ENCODE measurements around a stretch of chr7.

DNA sequence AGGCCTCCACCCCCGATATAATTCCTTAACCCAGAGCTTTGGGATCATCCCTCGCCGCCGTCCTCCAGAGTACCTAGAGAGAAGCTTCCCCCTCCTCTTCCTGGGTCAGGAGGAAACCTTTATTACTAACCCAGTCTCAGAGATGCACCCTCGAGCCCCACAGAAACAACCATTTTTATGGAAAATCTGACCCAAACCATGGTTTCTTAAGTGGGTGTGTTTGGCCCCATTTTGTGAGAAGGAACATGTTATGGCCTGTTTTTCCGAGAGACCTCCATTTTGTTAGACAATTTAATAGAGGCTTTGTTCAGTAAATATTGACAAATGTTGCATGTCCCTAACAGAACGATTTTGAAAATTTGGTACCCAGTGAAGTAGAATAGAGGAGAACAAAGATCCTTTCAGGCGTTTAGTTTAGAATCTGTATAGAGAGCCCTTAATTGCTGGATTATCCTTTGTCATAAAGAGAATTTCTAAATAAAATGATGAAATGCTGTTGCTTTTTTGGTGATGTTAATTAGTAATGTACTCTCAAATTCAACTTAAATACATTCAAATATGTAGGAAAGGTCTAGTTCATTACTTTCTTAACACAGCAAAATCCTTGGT, 1.1 kb downstream of the LUC7L2 start:
- RRBS: no CpG with 5 or more reads among the region's 8 CpGs

- RRBS: no CpG with 5 or more reads among the region's 13 CpGs
These were observed 61.0 kb downstream of the KLRG2 start for GRCh38 chr7:139422075-139423313.

DNA sequence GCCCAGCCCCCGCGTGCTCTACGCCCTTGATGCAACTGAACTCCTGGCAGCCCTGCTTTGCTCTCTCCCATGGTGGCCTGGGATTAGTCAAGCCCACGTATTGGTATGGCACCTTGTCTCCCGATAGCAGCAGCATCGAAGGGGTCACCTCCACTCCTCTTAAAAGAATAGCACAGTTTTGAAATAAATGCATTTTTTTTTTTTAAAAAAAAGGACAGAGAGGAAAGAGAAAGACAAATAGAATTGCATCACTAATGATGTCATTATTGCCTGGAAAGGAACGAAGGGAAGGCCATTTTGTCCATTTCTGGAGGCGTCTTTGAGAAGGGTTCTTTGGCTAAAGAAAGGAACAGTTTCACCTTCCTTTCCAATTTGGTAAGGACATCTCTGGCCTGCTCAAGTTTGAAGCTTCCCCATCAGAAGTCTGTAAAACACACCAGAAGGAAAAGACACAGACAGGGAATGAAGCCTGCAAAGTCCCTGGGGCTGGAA, 43.8 kb downstream of the CLEC2L start:
- RRBS: no CpG with 5 or more reads among the region's 8 CpGs

- RRBS: 89% methylated on average over 6 of the region's 17 CpGs
These were observed 47.3 kb downstream of the CLEC2L start for GRCh38 chr7:139570567-139571369.

- RRBS: no CpG with 5 or more reads among the region's 9 CpGs
These were observed 65.1 kb downstream of the CLEC2L start for GRCh38 chr7:139588448-139589208.

- RRBS: no CpG with 5 or more reads among the region's 4 CpGs
These were observed 108.0 kb downstream of the CLEC2L start for GRCh38 chr7:139631497-139631934.

DNA sequence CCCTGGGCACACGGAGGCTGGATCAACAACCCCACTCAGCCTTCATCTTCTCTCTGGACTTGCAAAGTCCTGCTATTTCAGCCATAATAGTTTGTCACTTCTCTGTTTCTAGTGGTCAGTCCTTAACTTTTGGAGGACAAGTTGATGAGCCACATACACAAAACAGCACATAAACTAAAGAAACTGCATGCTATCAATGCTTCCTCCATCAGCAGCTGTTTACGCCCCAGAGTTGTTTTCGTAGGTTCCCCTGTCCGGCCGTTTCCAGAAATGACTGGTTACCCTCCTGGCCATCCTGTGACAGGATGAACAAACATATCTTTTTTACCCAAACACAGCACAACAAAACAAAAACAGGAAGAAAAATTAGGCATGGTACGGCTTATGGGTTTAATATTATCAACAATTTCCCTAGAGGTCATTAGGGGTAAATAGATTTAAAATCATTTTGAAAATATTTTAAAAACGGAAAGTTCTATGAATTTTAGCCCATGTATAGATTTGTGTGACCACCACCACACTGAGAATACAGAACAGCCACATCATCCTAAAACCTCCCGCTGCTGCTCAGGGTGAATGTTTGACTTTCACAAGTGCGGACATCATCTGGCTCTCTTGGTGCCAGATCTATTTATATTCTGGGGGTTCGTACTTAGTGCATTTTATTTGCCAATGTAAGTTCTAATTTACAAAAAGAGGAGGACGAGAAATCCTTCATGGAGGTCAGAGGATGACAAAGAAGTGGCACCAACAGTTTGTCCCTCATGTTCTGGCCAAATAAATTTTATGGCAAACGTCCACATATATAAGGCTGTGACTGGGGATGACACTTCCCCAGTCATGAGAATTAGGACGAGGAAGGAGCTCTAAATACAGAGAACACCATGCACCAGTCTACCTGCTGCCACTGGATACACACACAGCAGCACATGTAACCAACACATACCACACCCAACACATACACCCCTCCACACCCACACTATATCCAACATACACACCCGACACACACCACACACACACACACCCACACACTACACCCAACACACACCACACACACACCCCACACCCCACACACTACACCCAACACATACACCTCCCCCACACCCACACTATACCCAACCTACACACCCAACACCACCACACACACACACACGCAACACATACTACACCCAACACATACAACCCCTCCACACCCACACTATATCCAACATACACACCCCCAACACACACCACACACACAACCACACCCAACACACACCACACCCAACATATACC, 74.6 kb downstream of the HIPK2 start:
- RRBS: no CpG with 5 or more reads among the region's 15 CpGs

DNA sequence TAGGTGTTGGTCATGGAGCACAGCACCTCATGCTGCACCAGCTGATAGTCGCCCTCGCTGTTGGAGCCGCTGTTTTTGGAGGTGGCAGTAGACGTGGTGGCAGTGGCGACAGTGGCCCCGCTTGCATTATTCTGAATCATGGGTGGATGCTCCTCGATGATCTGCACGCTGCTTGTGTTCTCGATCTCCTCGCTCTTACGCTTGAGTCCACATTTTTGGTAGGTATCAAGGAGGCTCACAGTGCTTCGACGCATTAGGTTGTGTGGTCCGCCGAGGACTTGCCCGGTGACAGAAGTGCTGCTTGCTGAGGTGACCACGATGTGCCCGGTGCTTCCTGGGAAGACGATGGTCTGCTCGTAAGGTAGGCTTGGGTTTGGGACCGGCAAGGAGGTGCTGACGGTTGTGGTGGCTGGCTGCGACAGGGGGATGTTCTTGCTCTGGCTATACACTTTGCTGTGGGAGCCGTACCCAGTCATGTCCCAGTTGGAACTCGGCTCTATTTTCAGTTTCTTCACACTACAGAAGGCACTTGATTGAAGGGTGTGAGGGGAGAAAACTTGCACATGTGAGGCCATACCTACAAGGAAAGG, 61.3 kb downstream of the HIPK2 start:
- RRBS: 98% methylated on average over 4 of the region's 25 CpGs

GRCh38 chr7:139739934-139740920, 37.6 kb downstream of the HIPK2 start:
- RRBS: no CpG with 5 or more reads among the region's 22 CpGs

GRCh38 chr7:139758288-139759034, 19.3 kb downstream of the HIPK2 start:
- RRBS: no CpG with 5 or more reads among the region's 9 CpGs

DNA sequence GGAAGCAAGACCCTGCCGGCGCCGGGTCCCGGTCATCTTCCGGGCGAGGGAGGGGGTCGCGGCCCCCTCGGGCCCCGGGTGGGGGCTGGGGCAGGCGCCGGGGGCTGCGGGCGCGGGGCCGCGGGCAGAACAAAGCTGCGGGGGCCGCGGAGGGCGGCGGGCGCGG, 502 bp downstream of the HIPK2 start:
- RRBS: 4% methylated on average over 19 of the region's 24 CpGs

- RRBS: no CpG with 5 or more reads among the region's 12 CpGs
These were observed 13.6 kb upstream of the HIPK2 start for GRCh38 chr7:139791166-139792001.

- RRBS: no CpG with 5 or more reads among the region's 4 CpGs
These were observed 72.3 kb downstream of the TBXAS1 start for GRCh38 chr7:139901264-139901864.

DNA sequence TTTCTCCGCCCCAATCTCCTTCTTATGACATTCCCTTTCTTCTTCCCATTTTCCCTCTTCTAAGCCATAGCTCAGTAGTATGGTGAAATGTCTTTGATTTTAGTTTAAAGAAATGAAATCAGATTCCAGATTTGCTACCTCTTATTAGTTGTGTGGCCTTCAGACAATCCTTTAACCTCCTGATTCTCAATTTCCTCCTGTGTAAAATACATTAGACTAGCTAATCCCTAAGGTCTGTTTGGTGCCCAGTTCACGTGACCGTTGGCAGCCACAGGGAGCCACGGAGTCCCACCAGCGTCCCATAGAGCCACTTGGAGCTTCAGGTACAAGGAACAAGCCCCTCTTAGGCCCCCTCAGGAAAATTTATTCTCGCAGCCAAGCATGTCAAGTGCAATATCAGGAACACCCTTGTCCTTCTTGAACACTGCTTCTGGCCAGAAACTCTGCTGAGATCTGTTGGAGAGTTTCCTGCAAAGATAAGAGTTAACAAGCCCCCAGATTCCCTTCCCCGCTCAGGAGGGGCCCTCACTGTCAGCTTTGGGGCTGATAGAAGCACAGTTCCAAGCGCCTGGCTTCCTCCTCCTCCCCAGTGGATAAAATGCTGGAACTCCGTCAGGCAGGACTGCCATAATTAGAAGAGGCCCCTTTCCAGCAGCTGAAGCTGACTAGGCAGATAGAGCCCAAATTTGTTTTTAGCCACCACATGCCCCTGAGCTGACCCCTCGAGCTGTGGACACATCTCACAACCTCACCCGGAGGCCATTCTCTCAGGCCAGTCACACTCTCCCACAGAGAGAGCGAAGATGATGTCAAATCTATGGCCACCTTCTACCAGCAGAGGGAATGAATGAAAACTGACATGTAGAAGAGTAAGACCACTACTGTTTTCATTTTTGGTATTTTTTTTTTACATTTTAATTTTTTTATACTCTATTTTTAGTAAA, 89.3 kb downstream of the TBXAS1 start:
- RRBS: no CpG with 5 or more reads among the region's 12 CpGs

GRCh38 chr7:140038952-140039461, 23.7 kb downstream of the PARP12 start:
- RRBS: no CpG with 5 or more reads among the region's 8 CpGs

DNA sequence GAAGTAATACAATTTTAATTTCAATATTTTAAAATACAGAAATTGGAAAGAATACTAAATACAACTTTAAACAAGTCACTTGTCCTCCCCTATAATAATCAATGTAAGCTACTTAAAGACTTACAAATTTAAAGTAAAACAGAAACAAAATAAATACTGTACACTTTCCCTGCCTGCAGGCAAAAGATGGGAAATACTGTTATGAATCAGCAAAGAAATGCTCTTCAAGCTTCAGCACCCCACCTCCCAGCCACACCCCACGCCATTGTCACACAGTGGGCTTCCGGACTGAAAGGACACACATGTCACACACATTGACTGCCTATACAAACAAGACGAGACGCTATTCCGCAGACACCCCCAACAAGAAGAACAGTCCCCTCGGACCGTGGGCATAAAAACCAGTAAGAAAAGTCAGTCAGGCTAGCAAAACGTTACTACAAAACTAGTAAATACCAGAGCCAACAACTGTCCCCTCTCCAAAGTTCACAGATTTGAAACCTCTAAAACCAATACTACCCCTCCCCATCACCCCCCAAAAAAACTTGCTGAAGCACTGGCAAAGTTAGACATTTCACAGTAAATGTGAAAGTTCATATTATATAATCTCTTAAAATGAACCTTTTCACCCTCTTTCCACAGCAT, 22.2 kb upstream of the PARP12 start:
- RRBS: no CpG with 5 or more reads among the region's 8 CpGs

DNA sequence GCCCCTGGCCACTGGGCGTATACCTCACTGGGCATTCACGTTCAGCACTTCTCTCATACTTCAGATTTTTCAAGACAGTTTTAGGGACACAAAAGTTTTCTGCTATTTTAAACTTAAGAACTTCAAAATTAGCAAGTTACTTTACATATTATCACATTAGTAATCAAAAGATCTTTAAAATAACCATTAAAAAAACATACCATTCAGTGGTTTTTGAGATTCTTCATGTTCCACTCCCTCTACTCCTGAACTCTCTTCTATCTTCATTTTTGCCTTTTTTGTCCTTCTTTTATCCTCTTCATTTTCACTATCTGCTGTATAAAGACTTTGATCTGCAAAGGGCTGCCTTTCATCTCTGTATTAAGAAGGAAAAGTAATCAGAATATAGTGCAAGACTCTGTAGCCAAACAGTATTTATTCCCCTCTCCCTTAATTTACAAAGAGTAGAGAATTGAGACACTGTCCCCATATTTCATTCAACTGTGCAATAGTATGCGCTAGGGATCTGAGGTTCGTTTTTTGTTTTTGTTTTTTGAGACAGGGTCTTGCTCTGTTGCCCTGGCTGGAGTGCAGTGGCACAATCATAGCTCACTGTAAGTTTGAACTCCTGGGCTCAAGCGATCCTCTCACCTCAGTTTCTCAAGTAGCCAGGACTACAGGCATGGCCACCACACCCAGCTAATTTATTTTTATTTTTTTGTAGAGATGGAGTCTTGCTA, 36.1 kb upstream of the PARP12 start:
- RRBS: no CpG with 5 or more reads among the region's 5 CpGs

GRCh38 chr7:140229900-140230446, 53.2 kb upstream of the KDM7A start:
- RRBS: no CpG with 5 or more reads among the region's 29 CpGs

DNA sequence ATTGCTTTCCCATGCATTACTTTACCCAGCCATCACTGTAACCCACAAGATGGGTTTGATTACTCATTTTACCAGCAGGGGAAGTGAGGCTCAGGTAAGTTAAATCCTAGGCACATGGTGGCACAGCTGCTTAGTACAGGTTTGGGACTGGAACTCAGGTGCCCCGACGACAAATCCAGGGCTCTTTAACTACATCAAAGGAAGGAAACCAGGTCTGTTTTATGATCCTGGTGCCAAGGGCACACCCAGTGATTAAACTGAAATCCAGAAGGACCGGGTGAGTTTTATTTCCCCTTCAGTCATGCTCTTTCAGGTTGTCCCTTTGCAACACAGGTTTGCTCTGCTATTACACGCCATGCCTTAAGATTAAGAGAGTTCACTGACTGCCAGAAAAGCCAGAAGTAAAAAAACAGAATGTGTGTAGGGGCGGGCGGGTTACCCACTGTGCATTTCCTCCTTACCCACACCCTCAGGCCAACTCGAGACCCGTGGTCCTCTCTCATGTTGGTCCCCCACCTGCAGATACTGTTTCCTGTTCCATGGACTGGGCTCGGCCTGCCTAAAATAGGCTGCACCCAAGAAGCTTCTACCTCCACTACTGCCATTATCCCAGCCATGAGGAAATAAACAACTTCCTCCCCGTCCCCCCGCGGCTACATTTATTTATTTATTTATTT, 55.1 kb upstream of the KDM7A start:
- RRBS: no CpG with 5 or more reads among the region's 12 CpGs

GRCh38 chr7:140275410-140276019, 98.7 kb upstream of the KDM7A start:
- RRBS: no CpG with 5 or more reads among the region's 4 CpGs